ENCODE measurements around the gene TUBAL3.

- PRO-cap, result no peak
- RAMPAGE, long total RNA, 4 experiments, result no peak in any of the 4 experiments
Measured at GRCh38 chr10:3147453-3147911, 25.1 kb downstream of the PITRM1 start.

- PRO-cap, result no peak
- RAMPAGE, long total RNA, 4 experiments, result no peak in any of the 4 experiments
Measured at GRCh38 chr10:3263717-3264950, 91.6 kb upstream of the PITRM1 start.

DNA sequence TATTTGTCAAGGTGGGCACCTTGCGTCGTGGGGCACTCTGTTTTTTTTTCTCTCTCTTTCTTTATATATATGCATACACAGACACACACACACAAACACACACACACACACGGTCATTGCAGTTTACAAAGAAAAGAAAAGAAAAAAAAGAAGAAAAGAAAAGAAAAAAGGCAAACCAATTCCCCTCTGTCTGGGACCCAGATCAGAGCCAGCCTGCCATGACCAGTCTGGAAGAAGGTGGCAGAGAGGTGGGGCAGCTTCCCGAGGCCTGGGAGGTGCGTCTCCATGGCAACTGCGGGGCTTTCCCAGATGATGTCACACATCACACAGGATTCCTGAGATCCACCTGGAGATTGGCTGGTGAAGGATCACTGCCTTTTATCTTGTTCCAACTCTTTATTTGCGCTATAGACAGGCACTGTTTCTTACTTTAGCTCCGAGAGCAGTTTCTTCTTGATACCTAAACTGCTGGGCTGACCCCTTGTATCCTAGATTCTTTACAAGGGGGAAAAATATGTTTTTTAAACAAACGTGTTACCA, 298.7 kb downstream of the KLF6 start:
- PRO-cap, result no peak
- RAMPAGE, long total RNA, 4 experiments, result no peak in any of the 4 experiments

- PRO-cap, result unidirectional peak, minus-strand start at chr10:3494335
- RAMPAGE, long total RNA, 4 experiments, result no peak in any of the 4 experiments
Measured at GRCh38 chr10:3493859-3495247, 290.7 kb downstream of the KLF6 start.

GRCh38 chr10:3720407-3721380, 64.3 kb downstream of the KLF6 start:
- PRO-cap, result no peak
- RAMPAGE, long total RNA, 4 experiments, result no peak in any of the 4 experiments

DNA sequence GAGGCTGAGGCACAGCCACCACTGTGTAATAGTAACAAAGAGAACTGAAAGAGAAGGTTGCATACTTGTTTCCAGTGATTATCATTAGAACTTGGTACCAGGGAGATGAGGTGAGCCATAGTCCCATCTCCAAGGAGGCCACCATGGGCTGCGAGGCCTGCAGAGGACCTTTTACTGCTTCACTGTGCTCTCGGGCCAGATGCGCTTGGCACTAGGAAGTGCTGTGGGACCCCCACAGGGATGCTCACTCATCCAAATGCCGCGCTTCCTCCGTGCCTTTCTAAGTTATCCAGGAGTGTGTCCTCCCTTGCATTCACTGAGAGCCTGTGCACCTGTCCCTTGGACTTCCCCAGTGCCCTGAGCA, 9.7 kb upstream of the KLF6 start:
- PRO-cap, result no peak
- RAMPAGE, long total RNA, 4 experiments, result no peak in any of the 4 experiments

DNA sequence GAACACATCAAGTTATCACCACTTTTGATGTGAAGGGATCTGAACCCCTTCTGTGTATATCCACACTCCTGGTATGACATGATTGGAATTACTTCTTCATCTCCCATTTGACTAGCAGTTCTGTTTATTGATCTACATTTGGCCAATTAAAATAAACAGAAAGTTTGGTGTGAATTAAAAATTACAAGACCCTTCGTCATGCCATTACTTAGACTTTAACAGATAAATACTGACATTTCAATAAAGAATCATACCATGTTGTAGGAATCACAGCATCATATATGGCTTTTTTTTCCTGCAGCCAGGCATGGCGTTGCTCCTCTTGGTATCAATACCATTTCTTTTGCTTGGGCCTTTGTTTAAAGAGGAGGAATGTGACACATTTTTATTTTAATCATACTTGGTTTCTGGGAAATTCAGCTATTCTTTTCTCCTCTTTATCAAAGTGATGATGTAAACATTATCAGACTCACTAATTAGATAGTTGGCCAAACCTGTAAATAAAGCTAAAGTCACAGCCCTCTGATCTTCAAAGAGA, 38.6 kb upstream of the KLF6 start:
- PRO-cap, result unidirectional peak, plus-strand start at position 287 of the sequence
- RAMPAGE, long total RNA, 4 experiments, result no peak in any of the 4 experiments

- PRO-cap, result bidirectional peak, plus-strand start at chr10:3852715, minus-strand start at chr10:3852539
- RAMPAGE, long total RNA, 4 experiments, result no peak in any of the 4 experiments
Measured at GRCh38 chr10:3852211-3852883, 67.3 kb upstream of the KLF6 start.

DNA sequence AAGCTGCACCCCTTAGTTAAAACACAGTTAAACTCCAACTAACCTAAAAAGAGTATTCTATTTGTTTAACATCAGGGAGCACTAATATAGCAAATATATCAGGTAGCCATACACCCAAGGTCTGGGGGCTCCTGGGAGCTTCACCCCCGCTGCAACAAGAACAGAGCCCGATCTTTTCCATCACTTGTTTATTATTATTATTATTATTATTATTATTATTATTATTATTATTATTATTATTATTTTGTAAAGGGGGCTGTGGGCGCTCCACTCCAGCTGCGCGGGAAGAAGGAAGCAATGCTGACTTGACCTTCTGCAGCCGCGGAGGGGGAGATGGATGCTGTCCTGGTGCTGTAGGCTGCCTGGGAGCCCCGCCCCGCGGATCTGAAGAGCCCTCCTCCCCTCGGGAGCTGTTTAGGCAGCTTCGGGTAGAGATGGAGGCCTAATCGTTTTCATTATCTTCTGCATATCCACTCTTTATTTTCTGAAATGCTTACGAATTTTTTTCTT, 101.1 kb upstream of the KLF6 start:
- PRO-cap, result no peak
- RAMPAGE, long total RNA, 4 experiments, result no peak in any of the 4 experiments

DNA sequence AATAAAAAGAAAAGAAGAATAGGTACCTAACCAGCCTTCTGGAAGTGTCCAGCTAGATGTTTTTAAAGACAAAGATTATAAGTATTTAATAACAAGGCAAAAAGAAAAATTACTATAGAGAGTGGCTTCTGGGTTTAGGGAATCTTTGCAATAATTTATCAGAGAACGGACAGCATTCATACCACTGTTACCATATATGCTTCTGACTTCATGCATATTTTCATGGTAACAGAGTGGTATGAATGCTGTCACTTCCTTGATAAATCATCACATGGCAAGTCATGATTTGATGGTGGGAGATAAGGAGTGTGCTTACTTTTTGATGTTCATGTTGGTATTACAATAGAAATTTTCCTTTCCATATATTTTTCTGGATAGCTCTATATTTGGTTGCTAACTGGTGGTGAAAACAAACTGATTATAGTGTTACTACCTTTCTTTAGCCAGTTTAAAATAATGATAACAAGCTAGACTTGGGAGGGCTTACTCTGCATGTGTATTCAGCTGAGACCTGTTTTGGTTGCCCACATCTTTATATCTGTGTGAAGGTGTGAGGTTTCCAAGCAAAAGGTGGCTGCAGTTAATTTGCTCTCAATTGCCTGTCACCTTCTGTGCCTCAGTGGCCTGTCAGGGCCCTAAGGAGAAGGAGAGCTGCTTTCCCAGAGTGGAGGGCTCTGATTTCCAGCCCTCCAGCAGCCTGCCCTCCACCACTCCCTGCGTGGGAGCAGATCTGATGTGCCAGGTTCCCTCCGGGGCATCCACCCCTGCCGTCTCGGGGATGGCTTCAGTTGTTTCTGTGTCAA, 107.5 kb upstream of the KLF6 start:
- PRO-cap, result no peak
- RAMPAGE, long total RNA, 4 experiments, result no peak in any of the 4 experiments

DNA sequence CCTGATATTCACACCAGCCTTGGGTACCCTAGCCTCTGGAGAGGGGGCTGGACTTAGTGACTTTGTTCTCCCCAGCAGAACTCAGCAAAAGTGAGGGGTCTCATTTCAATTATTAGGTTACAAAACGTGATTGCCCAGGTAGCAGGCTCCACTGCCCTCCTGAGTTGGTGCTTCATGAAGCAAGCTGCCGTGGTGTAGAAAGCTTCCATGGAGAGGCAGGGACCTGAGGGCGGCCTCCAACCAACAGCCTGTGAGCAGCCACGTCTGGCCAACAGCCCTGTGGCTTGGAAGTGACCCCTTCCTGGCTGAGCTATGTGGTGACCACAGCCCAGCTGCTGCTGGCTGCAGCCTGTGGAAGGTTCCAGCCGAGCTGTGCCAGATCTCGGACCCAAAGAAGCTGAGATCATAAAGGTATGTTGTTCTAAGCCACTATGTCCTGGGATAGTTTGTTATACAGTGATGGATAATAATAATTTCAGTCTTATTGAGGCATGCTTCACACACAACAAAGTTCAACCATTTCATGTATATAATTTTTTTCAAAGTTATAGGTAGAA, 122.5 kb upstream of the KLF6 start:
- PRO-cap, result no peak
- RAMPAGE, long total RNA, 4 experiments, result no peak in any of the 4 experiments

DNA sequence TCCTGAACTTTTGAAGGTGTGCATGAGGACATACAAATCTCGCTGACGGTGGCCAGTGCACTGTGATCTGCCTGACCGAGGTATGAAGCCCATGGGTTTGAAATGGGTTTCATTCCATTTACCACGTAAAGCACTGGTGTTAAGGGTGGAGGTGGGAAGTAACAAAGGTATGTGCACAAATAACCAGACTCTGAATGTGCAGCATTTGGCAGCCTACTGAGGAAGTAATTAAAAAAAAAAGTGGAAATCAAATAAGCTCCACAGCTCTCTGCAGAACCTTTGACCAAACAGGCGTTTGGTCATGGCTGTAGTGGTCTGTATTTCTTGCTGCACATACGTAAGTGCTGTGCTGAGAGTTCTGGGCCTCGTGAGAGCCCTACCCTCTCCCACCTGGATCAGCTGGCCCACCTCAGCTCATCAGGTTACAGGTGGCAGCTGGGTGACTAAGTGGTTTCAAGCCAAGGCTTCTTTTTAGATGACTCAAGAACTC, 178.1 kb upstream of the KLF6 start:
- PRO-cap, result bidirectional peak, plus-strand start at position 286 of the sequence, minus-strand start at position 196 of the sequence
- RAMPAGE, long total RNA, 4 experiments, result start-site peak on the plus strand in 1 of 4 experiments, centred at position 284 of the sequence, 11 reads per replicate

DNA sequence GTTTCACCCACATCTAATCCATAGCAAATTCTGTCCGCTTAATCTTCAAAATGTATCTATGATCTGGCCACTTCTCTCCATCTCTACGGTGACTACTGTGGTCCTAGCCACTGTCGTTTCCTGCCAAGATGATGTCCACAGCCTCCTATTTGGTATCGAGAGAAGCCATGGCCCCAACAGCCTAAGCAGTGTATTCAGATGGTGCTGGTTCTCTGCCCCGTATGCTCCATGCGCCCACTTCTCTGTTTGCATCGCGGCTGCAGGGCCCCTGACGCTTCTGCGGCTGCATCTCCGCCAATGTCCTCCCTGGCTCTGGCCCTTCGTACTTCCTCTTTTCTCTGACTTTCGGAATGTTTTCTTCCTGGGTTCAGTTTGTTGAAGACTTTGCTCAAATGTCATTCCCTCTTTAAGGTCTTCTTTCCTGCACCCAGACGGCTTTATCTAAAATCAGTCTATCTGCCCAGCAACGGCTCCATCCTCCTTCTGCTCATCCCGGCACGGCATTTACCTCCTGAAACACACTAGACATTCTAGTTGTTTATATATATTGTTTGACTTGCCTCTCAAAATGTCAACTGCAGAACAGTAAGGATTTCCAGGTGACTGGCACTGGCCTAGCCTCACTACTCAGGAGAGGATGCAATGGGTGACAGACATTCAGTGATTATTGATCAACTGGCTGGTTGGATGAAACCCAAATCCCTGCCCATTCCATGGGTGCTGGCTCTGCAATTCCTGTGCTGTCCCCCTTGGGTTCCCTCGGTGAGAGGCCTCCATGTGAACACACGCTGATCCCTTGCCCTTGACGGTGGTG, 421.5 kb upstream of the KLF6 start:
- PRO-cap, result no peak
- RAMPAGE, long total RNA, 4 experiments, result no peak in any of the 4 experiments

- PRO-cap, result no peak
- RAMPAGE, long total RNA, 4 experiments, result no peak in any of the 4 experiments
Measured at GRCh38 chr10:4649933-4650338, 176.1 kb upstream of the AKR1E2 start.

GRCh38 chr10:4685533-4686000, 140.4 kb upstream of the AKR1E2 start:
- PRO-cap, result no peak
- RAMPAGE, long total RNA, 4 experiments, result no peak in any of the 4 experiments

GRCh38 chr10:4826411-4827151, 574 bp downstream of the AKR1E2 start:
- PRO-cap, result bidirectional peak, plus-strand start at chr10:4826690, minus-strand start at chr10:4826618
- RAMPAGE, long total RNA, 4 experiments, result start-site peak on the plus strand in 1 of 4 experiments, at chr10:4826587-4827027 at its widest, 5 reads per replicate

- PRO-cap, result no peak
- RAMPAGE, long total RNA, 4 experiments, result no peak in any of the 4 experiments
Measured at GRCh38 chr10:4867389-4867995, 41.5 kb downstream of the AKR1E2 start.

- PRO-cap, result no peak
- RAMPAGE, long total RNA, 4 experiments, result no peak in any of the 4 experiments
Measured at GRCh38 chr10:4972401-4973112, 9.3 kb downstream of the AKR1C1 start.

GRCh38 chr10:5043676-5044307, 40.1 kb upstream of the AKR1C2 start:
- PRO-cap, result no peak
- RAMPAGE, long total RNA, 4 experiments, result no peak in any of the 4 experiments

DNA sequence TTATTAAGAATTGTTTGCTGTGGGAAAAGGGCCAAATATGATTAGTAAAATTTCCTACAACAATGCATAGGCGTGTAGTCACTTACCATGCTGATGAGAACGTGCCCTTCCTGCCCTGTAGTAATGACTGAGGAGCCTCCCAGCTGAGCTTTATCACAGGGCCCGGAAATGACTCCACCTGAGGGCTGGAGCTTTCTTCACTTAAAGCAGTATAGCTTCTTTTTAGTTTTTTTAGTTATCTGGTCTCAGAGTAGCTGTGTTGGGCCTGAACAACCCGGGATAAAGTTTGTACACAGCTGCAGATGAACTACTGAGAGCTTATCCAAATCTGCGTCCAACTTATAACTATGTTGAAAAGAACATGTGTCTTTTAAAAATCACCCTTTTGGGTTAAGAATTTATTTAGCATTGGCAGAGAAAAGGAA, at the start of gene TUBAL3:
Gene TUBAL3 (minus strand): TSS at position 125 of the 425 bp plus-strand sequence.
- PRO-cap, result unidirectional peak, minus-strand start at position 125 of the sequence
- RAMPAGE, long total RNA, 4 experiments, result start-site peak on the minus strand in 2 of 4 experiments, centred at positions 112 to 137 of the sequence, 38 to 89 reads per replicate